ENCODE measurements around a stretch of chr3.

DNA sequence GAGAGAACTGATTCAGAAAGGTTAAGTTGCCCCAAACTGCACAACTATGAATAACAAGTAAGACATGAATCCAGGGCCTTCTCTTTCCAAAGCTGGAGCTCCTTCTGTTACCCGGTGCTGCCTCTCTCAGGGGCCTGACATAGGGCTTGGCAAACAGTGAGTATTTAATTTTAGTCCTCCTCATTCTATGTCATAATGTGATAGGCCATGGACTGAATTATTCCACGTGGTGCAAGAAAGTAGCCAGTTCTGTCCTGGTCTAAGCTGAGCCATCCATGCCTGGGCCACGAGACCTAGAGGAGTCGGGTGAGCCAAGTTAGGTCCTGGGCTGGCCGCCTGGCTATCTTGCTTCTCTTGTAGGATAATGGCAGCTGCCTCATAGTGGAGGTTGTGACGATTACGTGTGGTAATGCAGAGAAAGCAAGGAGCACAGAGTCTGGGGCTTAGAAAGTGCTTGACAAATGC lies 170.6 kb downstream of the FAM43A start:
- RRBS: no CpG with 5 or more reads among the region's 7 CpGs

DNA sequence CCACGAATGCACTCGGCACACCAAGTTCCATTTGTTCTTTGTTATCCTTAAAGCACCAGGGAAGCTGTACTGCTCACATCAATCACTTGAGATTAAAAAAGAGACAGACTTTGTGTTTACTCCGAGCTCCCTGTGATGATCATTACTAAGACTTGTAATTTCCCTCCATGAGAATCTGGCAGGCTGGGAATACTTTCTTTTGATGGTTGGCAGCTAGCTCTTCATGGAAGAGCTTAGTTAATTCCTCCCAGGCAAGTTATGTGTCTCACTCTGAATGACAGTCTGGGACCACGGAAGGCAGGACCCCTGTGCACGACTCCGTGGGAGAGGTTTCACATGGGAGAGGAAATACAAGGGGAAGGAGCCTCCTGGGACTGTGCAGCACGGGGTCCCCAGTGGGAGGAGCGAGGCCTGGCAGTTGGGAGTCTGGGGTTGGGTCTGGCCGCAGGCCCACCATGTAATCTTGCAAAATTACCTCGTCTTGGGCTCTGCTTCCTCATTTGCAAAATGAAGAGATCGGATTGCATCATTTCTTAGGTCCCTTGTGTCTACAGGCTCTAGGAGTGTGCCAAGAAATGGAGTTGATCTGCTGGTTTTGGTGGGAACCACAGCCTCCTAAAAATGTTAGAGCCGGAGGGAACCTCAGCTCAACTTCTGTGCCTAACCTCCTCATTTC lies 268.1 kb downstream of the XXYLT1 start:
- RRBS: no CpG with 5 or more reads among the region's 12 CpGs

- RRBS: 98% methylated on average over 4 of the region's 14 CpGs
Measured at GRCh38 chr3:195069385-195069827, 201.6 kb downstream of the XXYLT1 start.

DNA sequence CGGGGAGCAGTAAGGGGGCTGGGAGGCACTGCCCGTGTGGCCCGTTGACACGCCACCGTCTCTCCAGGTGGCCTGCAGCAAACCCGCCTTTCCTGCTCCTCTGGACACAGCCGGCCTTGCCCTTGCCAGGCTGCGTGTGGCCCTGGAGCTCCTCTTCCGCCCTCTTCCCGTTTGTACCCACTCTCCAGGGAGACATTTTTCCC lies 184.0 kb downstream of the XXYLT1 start:
- RRBS: no CpG with 5 or more reads among the region's 10 CpGs

DNA sequence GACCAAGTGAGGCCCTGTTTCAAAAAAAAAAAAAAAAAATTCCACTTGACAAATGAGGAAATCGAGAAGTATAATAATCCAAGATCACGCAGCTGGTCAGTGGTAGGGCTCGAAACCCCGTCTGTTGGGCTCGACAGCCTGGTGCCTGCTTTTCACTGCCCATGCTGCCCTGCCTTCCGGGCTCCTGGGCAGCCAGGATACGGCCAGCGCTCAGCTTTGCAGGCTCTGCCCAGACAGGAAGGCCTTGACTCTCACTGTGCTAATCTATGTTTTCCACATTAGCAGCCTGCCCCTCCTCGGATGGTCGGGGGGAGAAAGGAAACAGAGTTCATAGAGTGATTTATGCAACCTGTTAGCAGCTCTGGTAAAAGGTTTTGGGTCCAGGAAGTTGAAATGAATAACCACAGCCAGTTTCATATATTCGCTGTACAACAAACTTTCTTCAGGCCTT lies 108.9 kb downstream of the XXYLT1 start:
- RRBS: no CpG with 5 or more reads among the region's 11 CpGs

DNA sequence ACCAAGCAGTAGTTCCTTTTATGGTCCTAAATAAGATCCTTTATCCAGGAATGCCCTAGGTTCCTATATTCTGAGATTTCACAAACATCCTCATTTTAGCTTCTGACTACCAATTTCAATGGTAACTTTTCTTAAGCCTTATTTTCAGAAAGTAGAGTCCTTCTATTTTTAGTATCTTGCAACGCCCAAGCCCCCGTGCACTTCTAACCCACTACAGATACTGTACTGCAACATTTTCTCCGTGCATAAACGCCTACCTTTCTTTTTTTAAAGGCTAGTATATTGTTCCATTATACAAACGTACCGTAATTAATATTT lies 1.3 kb downstream of the PPP1R2 start:
- RRBS: no CpG with 5 or more reads among the region's 6 CpGs

- RRBS: 31% methylated on average over 3 of the region's 16 CpGs
Measured at GRCh38 chr3:195616124-195616778, 32.5 kb upstream of the APOD start.

DNA sequence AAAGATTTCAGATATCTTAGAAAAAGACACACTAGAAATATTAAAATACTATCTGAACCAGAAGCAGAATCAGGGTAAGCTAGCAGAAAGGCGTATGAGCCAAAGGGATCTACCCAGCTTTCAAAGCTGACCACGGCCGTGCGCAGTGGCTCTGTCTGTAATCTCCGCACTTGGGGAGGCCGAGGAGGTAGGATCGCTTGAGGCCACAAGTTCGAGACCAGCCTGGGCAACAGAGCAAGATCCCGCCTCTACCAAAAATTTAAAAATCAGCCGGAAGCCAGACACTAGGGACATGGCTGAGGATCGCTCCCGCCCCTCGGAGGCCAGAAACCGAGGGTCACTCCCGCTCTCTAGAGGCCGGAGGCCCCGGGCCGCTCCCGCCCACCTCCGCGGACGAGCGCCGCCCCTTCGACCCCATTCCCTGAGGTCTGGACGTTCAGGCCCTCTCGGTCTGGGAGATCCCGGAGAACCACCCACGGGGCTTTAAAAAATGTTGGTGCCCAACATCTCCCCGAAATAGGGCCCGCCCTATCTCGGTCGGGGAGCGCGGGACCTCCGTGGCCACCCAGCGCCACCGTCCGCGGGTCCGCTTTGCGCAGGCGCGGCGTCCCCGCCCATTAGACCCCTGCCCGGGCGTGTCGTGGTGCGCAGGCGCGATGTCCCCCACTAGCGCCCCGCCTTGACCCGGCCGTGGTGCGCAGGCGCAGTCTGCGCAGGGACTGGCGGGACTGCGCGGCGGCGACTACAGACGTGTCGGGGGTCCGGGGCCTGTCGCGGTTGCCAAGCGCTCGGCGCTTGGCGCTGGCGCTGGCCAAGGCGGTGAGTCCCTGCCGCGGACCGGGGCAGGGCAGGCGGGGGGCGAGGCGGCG lies 63.2 kb upstream of the MUC20 start:
- RRBS: no CpG with 5 or more reads among the region's 82 CpGs

DNA sequence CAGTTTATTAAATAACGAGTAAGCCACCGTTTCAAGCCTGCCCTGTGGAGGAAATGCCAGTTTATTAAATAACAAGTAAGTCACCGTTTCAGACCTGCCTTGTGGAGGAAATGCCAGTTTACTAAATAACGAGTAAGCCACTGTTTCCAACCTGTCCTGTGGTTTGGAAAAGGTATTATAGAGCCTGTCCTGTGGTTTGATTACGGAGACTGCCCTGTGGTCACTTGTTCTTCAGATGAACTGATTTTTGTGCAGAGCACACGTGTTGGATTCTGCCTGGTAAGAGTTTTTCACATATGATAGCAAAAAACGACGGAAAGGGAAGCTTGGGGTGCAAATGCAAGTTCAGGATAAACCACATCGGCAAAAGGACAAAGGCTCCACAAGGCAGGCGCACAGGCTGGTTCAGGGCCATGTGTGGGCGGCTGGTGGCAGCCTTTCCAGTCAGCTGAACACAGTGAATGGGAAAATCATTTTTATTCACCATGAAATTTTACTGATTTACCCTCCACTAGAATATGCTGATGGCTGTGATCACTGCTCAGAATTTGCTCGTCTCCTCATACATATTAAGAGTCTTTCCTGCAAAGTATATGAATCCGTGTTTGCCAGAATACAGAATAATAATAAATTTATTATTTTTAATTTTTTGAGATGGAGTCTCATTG lies 38.5 kb upstream of the MUC20 start:
- RRBS: no CpG with 5 or more reads among the region's 13 CpGs

DNA sequence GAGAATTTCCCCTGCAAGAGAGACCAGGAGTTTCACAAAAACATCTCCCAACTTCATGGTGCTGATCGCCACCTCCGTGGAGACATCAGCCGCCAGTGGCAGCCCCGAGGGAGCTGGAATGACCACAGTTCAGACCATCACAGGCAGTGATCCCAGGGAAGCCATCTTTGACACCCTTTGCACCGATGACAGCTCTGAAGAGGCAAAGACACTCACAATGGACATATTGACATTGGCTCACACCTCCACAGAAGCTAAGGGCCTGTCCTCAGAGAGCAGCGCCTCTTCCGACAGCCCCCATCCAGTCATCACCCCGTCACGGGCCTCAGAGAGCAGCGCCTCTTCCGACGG lies 4.1 kb downstream of the MUC20 start:
- RRBS: no CpG with 5 or more reads among the region's 12 CpGs

GRCh38 chr3:195802724-195803216 lies 9.0 kb downstream of the MUC4 start:
- RRBS: no CpG with 5 or more reads among the region's 14 CpGs

DNA sequence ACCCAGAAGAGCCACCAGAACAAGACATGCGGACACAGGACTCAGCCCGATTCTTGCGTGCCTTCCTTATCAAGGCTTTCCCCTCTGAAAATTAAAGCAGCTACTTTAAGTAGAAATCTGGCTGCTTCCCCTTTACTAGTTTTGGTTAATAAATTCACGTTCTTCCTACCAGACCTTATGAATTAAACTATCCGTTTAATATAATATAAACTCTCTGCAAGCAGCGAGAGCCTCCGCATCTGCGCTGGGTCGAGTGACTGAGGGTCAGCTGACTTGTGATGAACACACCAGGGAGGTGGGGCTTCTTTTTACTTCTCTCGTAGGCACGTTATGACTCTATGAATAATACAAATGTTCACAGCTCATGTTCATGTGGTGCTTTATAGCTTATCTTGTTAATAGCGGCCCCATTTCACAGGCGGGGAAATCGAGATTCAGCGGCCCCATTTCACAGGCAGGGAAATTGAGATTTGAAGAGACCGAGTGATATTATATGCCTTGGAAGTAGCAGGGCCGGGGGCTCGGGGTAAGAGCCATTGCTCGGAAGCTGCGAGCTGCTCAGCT lies 8.4 kb downstream of the MUC4 start:
- RRBS: no CpG with 5 or more reads among the region's 20 CpGs

GRCh38 chr3:195815394-195815981 lies 3.8 kb upstream of the MUC4 start:
- RRBS: no CpG with 5 or more reads among the region's 19 CpGs

GRCh38 chr3:195870485-195870879 lies 37.9 kb downstream of the TNK2 start:
- RRBS: no CpG with 5 or more reads among the region's 7 CpGs

GRCh38 chr3:195955324-195956085 lies 47.2 kb upstream of the TNK2 start:
- RRBS: no CpG with 5 or more reads among the region's 25 CpGs

- RRBS: no CpG with 5 or more reads among the region's 6 CpGs
Measured at GRCh38 chr3:195962374-195962640, 54.0 kb upstream of the TNK2 start.

GRCh38 chr3:196075451-196076192 lies 6.3 kb downstream of the TFRC start:
- RRBS: no CpG with 5 or more reads among the region's 5 CpGs

DNA sequence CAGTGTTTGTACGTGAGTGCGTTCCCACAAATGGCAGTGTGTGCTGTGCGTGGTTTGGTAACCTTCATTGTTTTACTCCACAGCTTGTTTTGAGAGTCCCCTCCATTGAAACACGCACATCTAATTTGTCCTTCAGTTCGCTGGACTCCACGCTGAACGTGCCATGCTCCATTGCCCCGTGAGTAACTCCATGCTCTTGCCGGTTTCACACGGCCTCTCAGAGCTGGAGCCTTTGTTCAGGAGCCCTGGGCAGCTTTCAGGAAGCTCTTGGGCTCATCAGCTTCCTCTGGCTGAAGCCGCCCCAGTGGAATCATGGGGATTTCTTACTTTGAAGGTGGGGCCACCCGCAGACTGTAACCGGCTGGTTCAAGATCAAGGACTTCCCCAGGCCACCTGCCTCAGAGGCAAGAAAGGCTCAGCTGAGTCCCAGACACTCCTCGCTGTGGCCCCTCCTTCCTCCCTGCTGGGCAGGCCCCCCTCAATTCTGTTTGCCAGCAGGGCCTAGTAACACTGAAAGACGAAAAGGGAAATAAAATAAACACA lies 51.3 kb downstream of the ZDHHC19 start:
- RRBS: no CpG with 5 or more reads among the region's 15 CpGs

DNA sequence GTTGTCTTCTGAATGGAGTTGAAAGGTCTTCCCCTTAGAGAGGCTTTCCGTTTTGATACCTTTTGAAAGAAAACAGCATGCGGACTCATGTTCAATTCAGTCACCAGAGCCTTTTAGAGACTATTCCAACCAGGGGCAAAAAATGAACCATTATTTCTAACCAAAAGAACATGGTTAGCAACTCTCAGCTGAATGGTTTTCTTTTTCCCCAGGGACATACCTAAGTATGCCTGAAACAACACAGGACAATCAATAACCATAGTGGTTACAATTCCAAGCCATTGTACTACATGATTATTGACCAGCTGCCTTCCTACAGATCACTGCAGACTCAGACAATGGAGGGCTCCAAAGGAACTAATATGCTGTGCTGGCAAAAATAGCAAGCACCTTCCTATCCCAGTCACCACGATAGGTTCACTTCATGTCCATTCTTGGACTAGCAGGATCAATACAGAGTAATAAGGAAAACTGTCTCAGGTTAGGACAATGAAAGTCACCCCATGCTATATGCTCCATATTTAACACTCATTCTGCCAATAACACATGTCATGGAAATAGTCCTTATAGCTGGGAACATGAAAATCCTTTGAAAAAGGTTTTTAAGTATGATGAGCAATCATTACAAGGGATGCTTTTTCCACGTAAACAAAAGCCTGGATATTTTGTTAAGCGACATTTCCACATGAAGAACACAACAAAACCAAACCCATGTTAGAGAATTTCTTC lies 17.5 kb upstream of the TM4SF19 start:
- RRBS: no CpG with 5 or more reads among the region's 5 CpGs

- RRBS: no CpG with 5 or more reads among the region's 4 CpGs
Measured at GRCh38 chr3:196407045-196407607, 25.1 kb downstream of the UBXN7 start.

Measured in aortic smooth muscle cell (primary cell).